ENCODE measurements around a stretch of chr21.

DNA sequence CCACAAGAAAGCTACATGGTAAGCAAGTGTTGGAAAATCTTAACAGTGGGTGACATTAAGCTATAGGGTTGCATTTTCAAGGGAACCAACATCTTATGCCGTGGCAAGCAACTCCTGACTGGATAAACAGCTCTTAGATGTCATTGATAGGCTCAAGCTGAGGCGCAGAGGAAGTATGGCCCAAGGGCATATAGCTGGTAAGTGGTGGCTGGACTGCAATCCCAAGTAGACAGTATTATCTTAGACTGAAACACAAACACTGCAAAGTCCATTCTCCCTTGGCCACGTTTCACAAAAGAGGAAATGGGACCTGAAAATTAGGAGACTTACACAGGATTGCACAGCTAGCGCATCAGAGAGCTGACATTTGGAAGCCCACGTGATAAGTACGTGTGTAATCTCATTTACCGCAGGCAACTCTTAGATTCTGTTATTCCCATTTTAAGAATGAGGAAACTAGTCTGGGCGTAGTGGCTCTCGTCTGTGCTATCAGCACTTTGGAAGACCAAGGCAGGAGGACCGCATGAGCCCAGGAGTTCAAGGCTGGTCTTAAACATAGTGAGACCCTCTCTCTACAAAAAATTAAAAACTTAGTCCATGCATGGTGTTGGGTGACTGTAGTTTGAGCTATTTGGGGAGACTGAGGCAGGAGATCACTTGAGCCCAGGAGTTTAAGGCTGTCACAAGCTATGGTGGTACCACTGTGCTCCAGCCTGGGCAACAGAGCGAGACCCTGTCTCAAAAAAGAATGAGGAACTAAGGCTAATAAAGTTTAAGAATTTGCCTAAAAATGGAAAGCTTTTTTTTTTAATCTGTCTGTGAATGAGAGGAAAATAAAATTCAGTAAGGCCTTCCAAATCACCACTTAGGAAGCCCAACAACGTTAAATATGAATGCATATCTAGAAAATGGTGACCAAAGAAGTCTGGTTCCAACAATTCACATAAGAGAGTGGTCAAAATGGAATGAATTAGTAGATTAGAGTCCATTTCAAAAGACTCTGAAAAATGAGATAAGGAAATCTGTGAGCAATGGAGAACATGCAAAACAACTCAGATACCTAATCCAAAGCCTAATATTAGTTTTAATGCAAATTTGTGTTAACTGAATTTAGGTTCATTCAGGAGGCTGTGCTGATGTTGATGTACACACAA, 4.3 kb upstream of the BRWD1 start:
- RRBS, result no CpG with 5 or more reads among the region's 12 CpGs

- RRBS, result no CpG with 5 or more reads among the region's 13 CpGs
Measured at GRCh38 chr21:39676051-39676699, 63.4 kb downstream of the B3GALT5 start.

DNA sequence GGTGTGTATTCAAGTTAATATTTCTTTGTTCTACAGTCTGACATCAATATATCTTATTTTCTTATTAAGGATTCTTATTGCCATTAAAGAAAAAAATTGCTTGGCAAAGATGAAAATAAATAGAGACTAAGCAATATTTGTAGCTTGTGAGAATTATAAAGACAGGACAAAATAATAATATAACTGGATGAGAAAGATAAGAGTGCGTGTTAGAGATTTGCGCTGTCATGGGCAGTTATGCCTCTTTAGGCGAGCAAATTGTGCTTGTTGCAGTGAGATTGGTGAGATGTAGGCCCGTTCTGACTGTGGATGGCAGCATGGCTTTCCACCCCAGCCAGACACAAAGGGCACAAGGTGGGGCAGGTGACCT, 58.5 kb upstream of the IGSF5 start:
- RRBS, result no CpG with 5 or more reads among the region's 4 CpGs

GRCh38 chr21:41113018-41113897, 54.7 kb upstream of the BACE2 start:
- RRBS, result no CpG with 5 or more reads among the region's 16 CpGs

GRCh38 chr21:41164992-41165652, 2.8 kb upstream of the BACE2 start:
- RRBS, result no CpG with 5 or more reads among the region's 11 CpGs

GRCh38 chr21:41222591-41222950, 54.6 kb downstream of the BACE2 start:
- RRBS, result 25% methylated on average over 3 of the region's 8 CpGs

DNA sequence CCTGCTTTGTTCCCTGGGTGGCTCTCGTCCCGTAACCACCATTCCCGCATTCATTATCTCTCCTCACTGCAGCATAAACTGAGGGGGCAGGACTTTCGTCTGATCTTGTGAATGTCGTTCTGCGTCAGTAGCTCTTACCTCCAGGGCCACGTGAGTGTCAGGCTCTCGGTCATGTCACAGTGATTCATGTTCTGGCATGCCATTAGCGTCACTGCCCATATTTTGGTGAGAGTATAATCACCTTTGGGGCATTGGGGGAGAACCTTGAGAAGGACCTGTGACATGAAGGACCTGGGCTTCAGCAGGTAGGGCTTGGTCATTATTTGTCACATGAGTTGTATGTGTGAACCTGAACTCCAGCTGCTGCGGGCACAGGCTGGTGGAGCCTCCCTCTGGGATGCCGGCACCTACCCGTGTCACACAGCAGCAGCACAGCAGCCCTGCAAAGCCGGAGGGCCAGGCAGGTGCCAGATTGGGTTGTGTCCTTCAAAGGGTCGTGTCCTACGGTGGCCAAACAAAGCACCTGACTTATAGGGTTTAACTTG, 68.5 kb downstream of the BACE2 start:
- RRBS, result 69% methylated on average over 3 of the region's 15 CpGs

DNA sequence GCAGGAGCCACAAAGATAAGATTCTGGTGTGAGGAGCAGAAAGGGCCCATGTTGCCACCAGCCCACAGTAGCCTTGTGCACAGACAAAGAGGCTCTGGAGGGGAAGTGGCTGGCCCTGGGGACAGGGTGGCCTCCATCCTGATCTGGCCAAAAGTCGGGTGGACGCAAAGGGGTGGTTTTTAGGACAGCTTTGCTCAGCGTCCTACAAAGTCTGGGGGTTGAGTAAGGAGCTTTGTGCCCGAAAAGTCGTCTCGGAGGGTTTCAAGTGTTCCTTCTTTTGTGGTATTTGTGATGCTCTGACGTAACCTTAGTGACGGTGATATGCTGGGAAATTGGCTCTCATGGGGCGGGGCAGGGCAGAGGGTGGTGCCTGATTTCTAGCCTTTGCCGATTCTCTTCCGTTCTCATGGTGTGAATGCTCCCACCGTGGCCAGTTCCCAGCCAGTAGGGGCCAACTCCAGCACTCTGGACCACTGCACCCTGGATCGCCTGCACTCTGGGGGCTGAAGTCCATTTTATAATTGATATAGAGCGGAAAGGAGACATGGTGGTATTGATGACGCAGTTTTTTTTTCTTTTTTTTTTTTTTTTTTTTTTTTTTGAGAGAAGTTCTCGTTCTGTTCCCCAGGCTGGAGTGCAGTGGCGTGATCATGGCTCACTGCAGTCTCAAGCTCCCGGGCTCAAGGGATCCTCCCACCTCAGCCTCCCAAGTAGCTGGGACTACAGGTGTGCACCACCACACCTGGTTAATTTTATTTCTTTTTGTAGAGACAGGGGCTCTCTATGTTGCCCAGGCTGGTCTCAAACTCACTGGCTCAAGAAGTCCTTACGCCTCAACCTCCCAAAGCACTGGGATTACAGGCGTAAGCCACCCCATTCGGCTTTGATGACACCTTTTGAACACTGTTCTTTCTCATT, 608 bp downstream of the MX2 start:
- RRBS, result no CpG with 5 or more reads among the region's 21 CpGs

DNA sequence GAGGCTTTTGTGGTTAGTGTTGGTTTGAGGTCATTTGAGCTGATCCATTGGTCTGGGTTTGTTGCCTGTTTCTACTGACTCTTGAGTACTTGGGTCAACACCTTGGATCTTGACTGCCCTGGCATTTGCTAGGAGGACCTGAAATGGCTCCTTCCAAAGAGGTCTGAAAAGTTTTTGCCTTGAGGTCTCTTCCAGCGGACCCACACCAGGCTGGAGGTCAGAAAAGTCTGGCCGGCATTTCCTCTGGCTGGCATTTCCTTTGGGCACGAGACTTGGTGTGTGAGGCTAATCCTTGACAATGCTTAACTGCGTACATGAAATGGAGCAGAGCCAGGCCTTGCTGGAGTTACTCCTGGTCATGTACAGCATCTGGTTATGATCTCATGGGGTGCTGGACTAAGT, 9.4 kb downstream of the MX2 start:
- RRBS, result no CpG with 5 or more reads among the region's 4 CpGs

DNA sequence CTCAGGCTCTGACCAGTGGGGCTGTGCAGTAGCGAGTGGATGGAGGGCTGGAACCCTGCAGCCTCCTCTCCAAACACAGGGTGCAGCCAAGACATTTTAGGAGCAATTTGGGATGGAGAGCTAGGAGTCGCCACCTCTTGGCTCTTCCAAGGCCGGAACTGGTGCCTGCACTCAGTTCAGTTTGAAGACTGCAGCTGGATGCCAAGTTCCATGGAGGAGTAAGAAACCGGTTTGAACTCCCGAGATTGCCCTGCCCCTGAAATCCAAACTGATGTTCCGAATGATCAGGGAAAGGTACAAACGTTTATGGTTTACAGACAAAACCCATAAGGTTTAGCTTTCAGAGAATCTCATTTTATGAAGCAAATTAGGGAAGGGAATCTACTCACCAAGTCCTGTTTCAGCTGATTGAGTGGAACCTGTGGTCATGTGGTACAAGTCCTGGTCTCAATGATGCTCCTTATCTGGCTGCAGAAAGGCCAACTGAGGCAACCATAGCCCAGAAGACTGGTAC, 3.0 kb downstream of the MX1 start:
- RRBS, result 80% methylated on average over 2 of the region's 7 CpGs

DNA sequence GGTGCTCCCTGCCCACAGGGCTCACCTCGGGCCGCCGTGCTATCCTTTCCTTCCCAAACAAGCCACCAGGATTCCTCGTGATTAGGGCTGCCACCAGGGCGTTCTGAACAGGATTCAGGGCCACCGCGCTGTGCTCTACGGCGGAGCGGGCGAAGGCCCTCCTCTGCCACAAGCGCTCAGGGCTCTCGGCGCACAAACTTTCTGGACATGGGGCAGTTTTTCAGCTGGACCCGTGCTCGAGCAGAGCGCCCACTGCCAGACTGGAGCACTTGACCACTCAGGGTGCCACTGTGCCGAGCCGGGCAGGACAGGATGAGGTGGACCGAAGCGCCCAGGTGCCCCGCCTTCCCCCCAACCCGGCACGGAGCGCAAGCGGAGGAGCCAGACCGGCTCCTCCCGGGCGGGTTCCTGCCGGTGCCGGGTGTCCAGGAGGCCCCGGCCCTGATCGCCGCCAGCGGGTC, 970 bp downstream of the TMPRSS2 start:
- RRBS, result 10% methylated on average over 9 of the region's 35 CpGs

DNA sequence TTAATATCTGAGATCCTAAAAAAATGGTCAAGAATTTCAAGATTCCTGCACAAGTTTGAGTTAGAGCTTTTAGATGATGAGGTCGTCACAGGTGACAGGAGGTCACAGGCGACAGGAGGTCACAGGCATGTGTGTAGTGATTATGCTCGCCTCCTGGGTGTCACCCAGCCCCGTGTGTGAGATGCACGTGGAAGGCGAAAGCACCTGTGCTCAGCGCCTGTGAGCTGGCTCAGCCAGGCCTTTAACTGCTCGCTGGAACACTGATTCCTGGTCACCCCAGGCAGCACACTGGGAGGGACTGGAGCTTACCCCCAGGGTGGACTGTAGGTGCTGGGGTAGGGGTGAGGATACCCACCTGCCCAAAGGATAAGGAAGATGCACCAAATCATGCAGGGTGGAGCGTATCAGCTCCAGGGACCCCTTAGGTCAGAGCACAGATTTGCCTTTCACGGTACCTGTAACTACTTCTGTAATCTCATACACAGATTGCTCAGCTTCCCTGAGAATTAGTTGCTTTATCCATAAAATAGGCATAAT, 18.8 kb upstream of the TMPRSS2 start:
- RRBS, result no CpG with 5 or more reads among the region's 10 CpGs

DNA sequence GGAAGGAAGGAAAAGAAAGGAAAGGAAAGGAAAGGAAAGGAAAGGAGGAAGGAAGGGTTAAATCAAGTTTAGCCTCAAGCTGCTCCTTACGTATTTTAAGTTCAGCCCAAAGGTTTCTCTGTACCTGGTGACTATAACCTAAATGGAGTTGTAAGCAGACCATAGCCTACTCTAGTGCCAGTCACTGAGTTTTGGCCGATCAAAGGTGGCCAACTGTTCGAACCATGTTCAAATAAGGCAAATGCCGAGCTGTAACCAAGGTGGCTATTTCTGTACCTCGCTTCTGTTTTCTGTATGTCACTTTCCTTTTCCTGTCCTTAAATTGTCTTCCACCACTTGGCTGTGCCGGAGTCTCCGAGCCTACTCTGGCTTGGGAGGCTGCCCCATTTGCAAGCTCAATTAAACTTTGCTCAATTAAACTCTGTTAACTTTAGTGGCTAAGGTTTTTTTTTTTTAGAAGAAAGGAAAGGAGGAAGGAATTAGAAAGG, 38.0 kb upstream of the TMPRSS2 start:
- RRBS, result no CpG with 5 or more reads among the region's 7 CpGs

DNA sequence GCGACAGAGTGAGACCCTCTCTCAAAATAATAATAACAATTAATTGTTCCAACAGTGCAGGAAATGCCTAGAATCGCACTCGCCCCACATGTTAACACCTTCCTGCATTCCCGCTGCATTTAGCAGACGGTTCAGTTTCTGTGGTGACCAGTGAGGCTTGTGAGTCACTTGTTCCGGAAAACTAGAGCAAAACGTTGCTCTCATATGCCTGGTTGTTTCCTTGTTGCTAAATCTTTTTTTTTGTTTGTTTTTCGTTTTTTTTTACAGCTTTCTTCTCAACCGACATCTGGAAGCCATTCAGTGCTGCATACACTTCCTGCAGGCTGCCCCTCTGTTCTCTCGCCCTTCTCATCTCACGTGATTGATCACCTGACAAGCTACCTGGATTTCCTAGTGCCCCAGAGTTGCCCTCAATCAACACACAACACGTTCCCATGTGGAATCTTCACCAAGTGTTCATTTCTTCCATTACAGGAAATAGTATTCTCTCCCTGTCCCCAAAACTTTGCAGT, 57.0 kb upstream of the TMPRSS2 start:
- RRBS, result no CpG with 5 or more reads among the region's 12 CpGs

GRCh38 chr21:41592984-41593571, 85.1 kb upstream of the TMPRSS2 start:
- RRBS, result 21% methylated on average over 2 of the region's 12 CpGs

GRCh38 chr21:41633983-41634938, 126.3 kb upstream of the TMPRSS2 start:
- RRBS, result 100% methylated on average over 1 of the region's 11 CpGs

GRCh38 chr21:41684164-41684826, 82.6 kb downstream of the RIPK4 start:
- RRBS, result no CpG with 5 or more reads among the region's 17 CpGs

DNA sequence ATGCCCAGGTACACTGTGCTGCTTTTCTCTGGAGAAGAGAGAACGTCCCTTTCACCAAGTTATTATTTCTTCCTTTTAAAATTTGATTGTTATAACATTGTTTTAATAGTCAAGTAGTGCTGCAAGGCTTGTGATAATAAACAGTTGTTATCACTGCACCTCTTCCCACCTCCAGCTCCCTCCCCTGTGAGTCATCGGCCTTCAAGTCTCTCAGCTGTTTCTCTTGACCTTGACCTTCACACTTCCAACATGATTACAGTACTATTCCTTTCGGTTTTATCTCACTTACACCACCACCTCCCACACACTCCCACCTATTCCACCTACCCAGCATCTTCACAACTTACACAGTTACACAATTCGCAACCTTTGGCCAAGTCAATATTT, 60.3 kb downstream of the RIPK4 start:
- RRBS, result no CpG with 5 or more reads among the region's 4 CpGs

GRCh38 chr21:41726692-41727348, 40.0 kb downstream of the RIPK4 start:
- RRBS, result 18% methylated on average over 5 of the region's 18 CpGs

- RRBS, result 4% methylated on average over 3 of the region's 25 CpGs
Measured at GRCh38 chr21:41767680-41768444, 1.0 kb upstream of the RIPK4 start.